Pulmonary artery (tissue), 1 donor: ENCODE results near the genes SNCG, NUTM2D and ACTA2.

GRCh38 chr10:86958208-86958710 lies at the start of gene SNCG:
Gene SNCG (plus strand): TSS chr10:86958599.
- PRO-cap: unidirectional peak, plus-strand start at chr10:86958586; unidirectional peak, plus-strand start at chr10:86958614

GRCh38 chr10:86971415-86972097 lies 3.3 kb downstream of the ADIRF start:
- PRO-cap: bidirectional peak, plus-strand start at chr10:86971507, minus-strand start at chr10:86971224; unidirectional peak, plus-strand start at chr10:86971633

GRCh38 chr10:87170424-87170904 lies 54.8 kb upstream of the NUTM2A start:
- PRO-cap: no peak

GRCh38 chr10:87342055-87342671 lies 15.4 kb upstream of the NUTM2D start:
- PRO-cap: bidirectional peak, plus-strand start at chr10:87342416, minus-strand start at chr10:87342292; unidirectional peak, minus-strand start at chr10:87342456; bidirectional peak, plus-strand start at chr10:87342902, minus-strand start at chr10:87342581

- PRO-cap: no peak
These were observed at the start of gene NUTM2D for GRCh38 chr10:87357568-87357849. Gene NUTM2D (plus strand): TSS chr10:87357744.

GRCh38 chr10:87546047-87546541 lies 41.4 kb downstream of the MINPP1 start:
- PRO-cap: no peak

DNA sequence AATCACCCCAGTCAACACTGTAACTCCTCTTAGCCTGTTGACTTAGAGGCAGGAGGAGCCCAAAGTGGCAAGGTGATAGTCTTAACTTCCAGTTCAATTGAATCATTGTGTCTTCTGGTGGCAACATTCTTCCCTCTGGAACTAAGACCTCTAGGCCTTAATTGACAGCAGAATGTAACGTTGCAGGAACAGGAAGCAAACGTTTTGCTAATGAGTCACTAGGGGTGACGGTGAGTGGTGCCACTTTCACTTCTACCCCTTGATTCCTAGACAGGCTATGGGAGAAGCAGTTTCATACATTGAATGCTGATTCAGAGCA lies 24.0 kb upstream of the PAPSS2 start:
- PRO-cap: no peak

GRCh38 chr10:87716306-87716779 lies 56.7 kb downstream of the PAPSS2 start:
- PRO-cap: no peak

DNA sequence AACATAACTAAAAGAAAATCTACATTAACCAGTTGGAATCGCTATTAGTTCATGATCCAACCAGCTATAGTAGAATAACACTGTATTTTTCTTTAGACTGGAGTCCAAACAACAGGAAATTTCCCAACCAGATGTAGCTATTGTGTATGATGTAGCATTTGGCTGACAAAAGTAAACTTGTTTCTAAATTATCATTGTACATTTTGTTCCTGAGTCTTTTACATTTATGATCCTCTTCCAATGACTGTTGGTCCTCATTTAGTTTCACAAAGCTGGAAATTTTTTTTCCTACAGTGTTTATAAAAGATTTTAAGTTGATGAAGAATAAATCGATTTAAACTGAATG lies 62.1 kb downstream of the PAPSS2 start:
- PRO-cap: no peak

GRCh38 chr10:87861317-87861927 lies 1.9 kb downstream of the KLLN start:
- PRO-cap: unidirectional peak, plus-strand start at chr10:87861773

DNA sequence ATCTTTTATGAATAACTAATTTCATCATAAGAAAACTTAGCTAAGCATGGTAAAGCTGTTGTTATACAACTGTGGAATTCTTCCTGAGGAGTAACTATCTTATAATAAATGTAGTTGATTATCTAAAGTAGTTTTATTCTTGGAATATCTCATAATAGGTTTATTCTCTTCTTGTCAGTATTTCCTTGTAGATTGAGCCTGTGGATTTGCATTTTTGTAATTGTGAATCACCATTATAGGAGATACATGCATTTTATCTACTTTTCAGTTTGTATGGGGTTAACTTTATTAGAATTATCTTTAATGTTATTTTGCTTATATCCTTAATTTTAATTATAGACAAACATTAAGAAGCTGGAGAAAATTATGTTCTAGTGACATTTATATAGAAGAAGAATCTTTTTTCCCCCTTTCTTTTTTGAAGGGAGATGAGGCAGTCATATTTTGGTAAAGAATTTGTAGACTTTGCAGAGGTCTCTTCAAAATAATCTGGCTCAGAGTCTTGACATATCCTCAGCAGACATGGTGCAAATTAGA lies 74.8 kb downstream of the PTEN start:
- PRO-cap: no peak

DNA sequence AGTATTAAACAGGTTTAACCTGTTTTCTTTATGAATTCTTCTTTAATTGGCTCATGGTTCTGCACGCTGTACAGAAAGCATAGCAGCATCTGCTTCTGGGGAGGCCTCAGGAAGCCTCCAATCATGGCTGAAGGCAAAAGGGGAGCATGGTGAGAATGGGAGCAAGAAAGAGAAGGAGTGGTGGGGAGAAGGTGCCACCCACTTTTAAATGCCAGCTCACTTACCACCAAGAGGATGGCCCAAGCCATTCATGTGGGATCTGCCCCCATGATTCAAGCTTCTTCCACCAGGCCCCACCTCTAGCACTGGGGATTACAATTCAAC lies 92.0 kb downstream of the PTEN start:
- PRO-cap: no peak

GRCh38 chr10:88067591-88068307 lies 204.3 kb downstream of the PTEN start:
- PRO-cap: no peak

- PRO-cap: no peak
These were observed 284.6 kb downstream of the PTEN start for GRCh38 chr10:88148174-88148373.

GRCh38 chr10:88475007-88475508 lies 108.1 kb downstream of the RNLS start:
- PRO-cap: no peak

- PRO-cap: no peak
These were observed 85.5 kb downstream of the RNLS start for GRCh38 chr10:88497639-88497901.

DNA sequence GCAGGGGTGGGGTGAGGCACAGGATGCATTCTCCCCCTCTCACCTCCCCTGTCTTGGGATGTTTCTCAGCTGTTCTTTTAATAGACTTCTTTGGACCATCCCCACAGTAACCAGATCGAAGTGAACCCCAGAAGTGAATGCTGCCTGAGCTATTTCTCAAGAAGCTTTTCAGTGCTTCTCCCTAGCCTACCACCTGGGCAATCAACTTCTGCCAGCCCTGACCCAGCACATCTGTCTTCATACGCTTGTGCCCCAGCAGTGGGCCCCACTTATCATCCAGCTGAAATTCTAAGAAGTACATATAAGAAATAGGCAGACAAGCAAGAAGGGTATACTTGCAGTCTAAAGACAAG lies 83.6 kb downstream of the RNLS start:
- PRO-cap: no peak

DNA sequence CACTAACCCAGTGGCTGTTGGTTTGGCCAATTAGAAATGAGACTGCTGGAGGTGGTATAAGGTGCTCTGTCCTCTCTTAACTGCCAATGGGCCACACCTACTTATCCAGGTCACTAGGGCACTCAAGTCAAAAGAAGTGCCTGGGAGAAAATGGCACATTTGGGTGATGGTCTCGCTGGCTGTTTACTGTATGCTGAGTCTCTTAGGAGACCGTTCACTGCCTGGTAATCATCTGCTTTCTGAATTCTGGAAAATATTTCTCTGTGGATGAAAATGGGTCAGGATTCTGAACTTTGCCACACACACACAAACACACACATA lies 16.4 kb downstream of the STAMBPL1 start:
- PRO-cap: no peak

DNA sequence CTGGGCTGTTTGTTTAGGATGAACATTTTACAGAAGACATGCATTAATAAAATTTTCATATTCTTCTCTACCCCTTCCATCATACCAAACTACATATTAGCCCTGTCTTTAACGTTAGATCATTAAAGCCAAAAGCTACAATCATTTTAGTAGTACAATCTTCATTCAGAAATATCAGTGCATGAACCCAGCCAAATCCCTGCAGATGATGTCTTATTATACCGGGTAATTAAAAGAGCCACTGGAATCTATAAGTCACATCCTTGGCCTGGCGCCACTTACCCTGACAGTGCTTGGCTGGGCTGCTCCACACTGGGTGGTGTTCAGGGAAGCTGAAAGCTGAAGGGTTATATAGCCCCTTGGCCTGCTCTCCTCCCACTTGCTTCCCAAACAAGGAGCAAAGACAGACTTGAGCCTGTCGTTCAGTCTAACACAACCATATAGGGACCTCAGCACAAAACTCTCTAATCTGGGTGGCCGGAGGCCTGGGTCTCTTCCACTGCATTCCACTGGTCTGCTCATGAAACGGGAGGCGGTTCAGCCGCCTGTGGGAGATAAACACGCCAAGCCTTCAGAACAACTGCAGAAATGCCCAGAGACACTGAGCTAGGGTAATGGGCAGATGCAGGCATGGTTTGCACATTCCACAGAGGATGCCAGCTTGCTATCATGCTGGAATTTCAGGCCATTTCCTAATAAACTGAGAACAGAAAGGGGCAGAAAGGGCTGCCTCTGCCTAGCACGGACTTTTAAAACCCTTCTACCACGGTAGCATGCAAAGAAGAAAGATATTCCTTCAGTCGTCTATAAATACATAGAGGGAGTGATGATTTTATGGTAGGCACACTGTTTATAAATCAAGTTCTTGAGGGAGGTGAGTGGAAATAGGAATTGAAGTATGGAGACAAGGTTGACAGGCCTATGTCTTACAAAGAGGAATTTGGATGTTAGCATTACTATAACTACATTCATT lies at the start of gene ACTA2:
Gene ACTA2 (minus strand): TSS at position 325 of the 973 bp plus-strand sequence.
- PRO-cap: bidirectional peak, plus-strand start at position 521 of the sequence, minus-strand start at position 325 of the sequence

DNA sequence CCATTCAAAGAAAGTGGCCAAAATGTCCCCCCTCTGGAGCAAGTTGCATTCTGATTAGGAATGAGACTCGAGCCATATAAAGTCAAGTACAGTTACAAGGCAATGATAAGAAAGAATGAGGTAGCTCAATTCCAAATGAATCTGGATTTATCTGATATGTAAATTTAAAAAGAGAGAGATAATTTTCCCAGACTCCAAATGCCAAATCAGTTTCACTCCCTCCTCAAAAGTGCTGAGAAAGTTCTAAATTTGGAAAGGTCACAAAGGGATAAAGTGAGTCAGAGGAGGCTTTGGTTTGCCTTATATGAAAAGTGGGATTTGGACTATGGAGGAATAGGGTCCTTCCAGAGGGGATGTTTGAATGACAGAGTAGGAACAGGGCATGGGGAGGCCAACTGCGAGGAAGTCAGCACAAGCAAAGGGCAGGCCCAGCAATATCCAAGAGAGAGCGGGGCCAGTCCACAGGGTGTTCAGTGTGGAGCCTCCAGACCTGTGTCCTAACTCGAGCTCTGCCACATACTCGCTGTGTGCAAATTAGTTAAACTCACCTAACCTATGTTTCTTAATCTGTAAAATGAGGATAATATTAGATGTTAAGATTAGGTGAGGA lies 9.8 kb upstream of the FAS start:
- PRO-cap: bidirectional peak, plus-strand start at position 464 of the sequence, minus-strand start at position 200 of the sequence